ENCODE measurements around the gene PDZD2.

- RRBS: no CpG with 5 or more reads among the region's 9 CpGs
Measured at GRCh38 chr5:20972300-20973095, 984.5 kb upstream of the CDH18 start.

DNA sequence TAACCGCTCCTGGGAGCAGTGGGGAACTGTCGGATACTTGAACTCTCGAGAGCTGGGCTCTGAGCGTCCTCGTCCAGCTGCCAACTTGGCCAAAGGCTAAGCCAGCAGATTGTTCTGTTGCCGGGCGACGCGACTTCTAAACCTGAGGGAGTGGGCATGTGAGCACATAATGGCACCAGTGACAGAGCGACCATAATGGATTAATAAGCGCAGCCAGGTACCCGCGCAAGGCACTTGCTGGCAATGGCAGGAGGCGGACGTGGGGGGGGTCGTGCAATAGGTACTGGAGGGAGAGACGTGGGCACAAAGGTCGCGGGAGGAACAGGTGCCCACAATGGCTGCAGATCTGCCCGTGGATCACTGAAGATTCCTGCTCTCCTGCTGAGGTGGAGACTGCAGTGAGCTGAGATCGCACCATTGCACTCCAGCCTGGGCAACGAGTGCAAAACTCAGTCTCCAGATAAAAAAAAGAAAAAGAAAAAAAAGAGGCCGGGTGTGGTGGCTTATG is 1368.6 kb downstream of the CDH12 start:
- RRBS: no CpG with 5 or more reads among the region's 23 CpGs

- RRBS: no CpG with 5 or more reads among the region's 9 CpGs
Measured at GRCh38 chr5:21533506-21534379, 1319.4 kb downstream of the CDH12 start.

- RRBS: 92% methylated on average over 3 of the region's 12 CpGs
Measured at GRCh38 chr5:26236881-26237273, 801.5 kb downstream of the CDH9 start.

DNA sequence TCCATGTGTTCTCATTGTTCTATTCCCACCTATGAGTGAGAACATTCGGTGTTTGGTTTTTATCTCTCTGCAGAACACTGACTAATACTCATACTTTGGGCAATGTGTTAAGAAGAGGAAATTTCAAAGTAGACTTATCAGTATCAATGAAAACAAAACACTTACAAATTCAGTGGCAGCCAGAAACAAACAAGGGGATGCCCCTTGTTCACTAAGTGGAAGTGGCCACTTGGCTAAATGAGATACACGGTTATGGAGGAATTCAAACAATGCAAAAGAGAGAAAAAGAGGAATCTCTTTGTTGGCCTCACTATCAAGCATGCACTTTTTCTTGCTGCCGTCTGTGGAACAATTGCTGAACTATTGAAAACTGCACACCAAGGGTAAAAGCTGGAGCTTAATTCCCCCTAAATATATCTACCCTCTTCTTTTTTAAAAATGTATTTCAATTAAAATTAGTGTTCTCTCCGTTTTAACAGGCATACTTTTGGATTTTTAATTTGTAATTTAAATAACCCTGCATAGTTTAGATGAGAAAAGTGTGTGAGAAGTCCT is 2044.9 kb upstream of the CDH6 start:
- RRBS: no CpG with 5 or more reads among the region's 4 CpGs

- RRBS: no CpG with 5 or more reads among the region's 3 CpGs
Measured at GRCh38 chr5:30100774-30101295, 1092.7 kb upstream of the CDH6 start.

DNA sequence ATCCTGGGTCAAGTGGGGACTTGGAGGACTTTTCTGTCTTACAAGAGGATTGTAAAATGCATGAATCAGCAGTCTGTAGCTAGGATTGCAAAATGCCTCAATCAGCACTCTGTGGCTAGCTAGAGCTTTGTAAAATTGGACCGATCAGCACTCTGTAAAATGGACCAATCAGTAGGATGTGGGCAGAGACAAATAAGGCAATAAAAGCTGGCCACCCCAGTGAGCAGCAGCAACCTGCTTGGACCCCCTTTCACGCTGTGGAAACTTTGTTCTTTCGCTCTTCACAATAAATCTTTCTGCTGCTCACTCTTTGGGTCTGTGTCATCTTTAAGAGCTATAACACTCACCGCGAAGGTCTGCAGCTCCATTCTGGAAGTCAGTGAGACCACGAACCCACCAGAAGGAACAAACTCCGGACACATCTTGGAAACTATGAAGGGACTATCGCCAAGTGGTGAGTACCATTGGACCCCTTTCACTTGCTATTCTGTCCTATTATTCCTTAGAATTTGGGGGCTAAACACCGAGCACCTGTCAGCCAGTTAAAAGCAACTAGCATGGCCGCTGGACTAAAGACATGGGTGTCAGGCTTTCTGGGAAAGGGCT is 995.6 kb upstream of the CDH6 start:
- RRBS: no CpG with 5 or more reads among the region's 10 CpGs

GRCh38 chr5:31556306-31556818 is 24.3 kb downstream of the C5orf22 start:
- RRBS: no CpG with 5 or more reads among the region's 9 CpGs

DNA sequence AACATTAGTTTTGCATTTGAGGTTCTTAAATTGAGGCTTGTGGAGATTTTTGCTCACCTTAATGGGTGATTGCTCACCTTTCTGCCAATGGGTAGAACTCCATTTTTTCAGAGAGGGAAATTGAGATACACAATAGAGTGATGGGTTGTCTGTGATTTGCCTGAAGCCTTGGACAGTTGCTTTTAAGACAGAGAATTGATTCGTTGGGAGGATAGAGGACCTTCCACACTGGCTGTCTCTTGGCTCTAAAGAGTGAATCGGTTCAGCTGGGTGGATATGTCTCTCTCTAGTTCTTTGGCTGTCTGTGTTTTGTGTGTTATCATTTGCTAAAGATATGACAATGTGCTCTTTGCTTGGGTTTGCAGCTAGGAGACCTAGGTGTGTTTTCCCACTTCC is 13.0 kb upstream of the PDZD2 start:
- RRBS: no CpG with 5 or more reads among the region's 2 CpGs

DNA sequence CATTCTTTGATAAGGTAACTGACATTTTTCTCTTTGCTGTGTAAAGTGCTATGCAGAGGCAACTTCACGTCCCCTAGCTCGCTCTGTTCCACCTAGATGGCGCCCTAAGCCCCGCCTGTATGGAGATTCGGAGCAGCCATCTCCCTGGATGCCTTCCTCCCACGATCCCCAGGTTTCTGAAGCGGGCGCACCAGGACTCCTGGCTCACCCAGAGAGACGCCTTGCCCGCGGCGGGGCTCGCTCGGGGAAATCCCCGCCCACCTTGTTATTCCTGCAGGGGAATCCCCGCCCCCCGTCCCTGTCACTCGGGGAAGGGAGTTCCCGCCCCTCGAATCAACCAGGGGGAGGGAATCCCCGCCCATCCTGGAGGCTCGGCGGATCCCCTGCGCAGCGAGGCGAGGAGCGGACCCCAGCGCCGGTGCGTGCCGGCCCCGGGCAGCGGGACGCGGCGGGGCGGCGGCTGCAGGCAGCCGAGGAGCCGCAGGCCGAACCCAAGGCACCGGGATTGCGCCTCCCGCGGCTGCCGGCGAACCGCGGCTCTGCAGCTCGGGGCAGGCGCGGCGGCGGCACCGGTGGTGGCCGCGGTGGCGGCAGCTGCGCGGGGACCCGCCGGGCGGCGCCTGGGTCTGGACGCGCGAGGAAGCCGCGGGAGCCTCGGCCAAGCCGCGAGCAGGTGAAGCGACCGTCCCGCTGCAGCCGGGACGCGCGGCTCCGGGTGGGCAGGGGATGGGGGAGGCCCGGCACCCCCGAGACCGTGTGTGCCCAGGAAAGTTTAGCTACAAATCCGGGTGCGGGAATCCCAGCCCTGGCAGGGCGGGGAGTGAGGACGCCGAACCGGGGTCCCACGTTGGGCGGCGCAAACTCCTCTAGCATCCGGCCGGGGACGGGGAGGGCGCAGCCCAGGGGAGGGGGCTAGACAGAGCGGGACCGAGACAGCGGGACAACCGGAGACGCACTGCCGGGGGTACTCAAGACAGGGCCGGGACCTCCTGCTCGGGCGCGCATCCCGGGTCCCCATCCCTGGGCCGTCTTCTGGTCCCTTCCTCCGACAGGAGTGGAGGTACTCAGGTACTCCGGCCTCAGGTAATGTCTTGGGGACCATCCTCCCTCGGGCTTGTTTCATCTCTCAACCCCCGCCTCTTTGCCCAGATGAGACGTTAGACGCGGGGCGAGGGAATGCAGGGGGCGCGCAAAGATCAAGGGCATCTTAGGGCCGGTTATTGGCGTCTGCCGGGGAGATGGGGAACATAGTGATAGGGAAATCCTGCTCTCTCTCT is at the start of gene PDZD2:
Gene PDZD2 (plus strand): TSS at position 367 of the 1,277 bp plus-strand sequence.
- RRBS: 3% methylated on average over 60 of the region's 121 CpGs

- RRBS: no CpG with 5 or more reads among the region's 9 CpGs
Measured at GRCh38 chr5:32099009-32099611, 75.0 kb downstream of the GOLPH3 start.

GRCh38 chr5:32099872-32101015 is 73.9 kb downstream of the GOLPH3 start:
- RRBS: 50% methylated on average over 2 of the region's 16 CpGs

DNA sequence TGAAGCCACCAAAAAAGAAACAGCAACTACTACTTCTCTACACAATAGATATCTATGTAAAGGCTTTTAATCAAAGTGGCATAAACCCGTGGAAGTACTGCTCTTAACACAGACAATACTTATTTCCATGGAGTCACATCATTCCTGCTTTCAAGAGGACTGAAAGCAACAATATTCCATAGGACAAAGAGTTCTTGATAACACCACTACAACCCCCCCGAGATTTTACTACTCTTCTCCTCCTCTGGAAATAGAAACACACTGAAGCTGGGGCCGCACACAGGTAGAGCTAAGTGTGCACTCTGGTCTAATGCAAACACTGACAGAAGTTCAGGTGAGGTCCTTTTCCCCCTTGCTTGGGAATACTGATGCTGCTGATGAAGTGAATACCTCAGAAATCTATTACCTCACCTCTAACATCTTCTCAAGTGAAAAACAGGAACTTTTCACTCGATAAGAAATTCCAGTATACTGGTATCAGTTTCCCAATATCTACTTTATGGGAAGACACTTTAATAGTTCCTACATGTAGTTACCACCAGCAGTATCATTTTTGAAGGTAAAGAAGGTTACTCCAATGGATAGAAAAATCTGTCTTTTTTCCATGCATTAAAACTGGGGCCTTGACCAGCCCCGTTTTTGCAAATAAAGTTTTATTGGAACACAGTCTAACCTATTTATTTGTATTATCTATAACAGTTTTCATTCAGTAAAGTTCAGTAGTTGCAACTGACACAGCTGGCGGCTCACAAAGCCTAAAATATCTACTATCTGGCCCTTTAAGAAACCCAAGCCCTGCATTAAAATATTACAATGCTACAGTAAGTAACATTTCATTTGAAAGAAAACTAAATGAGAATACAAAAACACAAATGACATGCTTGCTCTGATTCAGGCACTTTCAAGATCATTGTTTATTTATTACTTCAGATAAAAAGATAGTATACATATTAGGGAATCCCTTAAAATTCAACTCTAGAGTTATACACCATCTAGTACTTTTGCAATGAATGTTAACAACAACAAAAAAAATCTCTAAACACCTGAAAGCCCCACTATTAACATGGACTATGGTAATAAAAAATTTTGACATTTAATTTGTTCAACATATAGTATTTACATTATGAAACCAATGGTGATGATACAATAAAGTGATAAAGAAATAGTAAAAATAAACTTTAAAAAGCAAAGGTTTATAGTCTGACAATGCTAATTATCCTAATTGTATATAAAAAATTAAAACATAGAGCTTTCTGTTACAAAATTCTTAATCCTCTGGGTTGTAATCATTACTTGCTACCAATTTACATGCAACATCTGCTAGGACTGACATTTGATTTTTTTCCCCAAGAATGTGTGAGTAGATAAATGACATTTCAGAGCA is 49.8 kb downstream of the GOLPH3 start:
- RRBS: no CpG with 5 or more reads among the region's 6 CpGs

GRCh38 chr5:32134736-32135438 is 39.2 kb downstream of the GOLPH3 start:
- RRBS: no CpG with 5 or more reads among the region's 3 CpGs

DNA sequence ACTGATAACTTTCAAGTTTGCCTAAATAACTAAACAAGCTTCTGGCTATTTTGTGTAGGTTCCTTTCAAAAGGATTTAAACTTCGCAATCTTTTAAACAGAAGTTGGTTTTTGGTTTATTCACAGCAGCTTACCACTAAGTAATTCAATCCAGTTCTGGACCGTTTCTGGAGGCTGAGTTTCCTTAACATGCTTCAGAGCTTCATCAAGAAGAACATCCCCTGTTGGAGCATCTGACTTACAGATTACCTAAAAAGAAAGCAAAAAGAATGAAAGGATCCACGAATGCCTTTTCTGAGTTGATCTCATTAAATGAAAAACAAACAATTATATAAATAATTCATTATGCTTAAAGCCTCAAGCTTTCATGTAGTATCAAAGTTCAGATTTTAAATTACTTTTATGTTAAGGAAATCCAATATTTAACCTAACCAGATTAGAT is 38.7 kb downstream of the GOLPH3 start:
- RRBS: no CpG with 5 or more reads among the region's 3 CpGs

GRCh38 chr5:32169238-32170339 is 4.5 kb downstream of the GOLPH3 start:
- RRBS: no CpG with 5 or more reads among the region's 2 CpGs

DNA sequence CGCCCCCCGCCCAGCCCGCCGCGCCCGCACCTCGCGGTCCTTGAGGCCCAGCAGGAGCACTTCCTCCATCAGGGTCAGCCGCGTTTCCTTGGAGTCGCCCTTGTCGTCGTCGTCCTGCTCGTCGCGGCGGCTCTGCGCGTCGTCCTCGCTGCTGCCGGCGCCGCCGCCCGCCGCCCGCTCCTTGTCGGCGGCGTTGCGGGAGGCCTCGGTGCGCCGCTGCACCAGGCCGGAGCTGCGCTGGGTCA is 417 bp downstream of the GOLPH3 start:
- RRBS: 2% methylated on average over 15 of the region's 38 CpGs

GRCh38 chr5:32240728-32241356 is 66.7 kb upstream of the GOLPH3 start:
- RRBS: no CpG with 5 or more reads among the region's 7 CpGs

DNA sequence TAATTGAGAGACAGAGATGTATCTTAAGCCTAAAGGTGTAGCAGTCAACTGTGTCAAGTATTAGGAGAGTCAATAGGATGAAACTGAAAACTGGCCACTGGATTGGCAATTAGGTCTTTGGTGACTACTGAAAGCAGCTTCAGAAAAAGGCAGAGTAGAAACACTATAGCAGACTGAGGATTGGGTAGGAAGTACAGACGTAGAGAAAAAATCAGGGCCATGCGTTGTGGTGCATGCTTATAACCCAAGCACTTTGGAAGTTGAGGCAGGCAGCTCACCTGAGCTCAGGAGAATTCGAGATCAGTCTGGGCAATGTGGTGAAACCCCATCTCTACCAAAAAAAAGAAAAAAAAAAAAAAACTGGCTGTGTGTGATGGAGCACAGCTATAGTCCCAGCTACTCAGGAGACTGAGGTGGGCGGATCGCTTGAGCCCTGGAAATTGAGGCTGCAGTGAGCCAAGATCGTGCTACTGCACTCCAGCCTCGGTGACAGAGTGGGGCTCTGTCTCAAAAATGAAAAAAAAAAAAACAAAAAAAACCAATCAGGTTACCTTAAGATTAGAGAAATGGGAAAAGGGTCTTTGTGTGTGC is 42.2 kb downstream of the ZFR start:
- RRBS: no CpG with 5 or more reads among the region's 7 CpGs